UCH-1 (cell line): ENCODE measurements around a stretch of chr7.

DNA sequence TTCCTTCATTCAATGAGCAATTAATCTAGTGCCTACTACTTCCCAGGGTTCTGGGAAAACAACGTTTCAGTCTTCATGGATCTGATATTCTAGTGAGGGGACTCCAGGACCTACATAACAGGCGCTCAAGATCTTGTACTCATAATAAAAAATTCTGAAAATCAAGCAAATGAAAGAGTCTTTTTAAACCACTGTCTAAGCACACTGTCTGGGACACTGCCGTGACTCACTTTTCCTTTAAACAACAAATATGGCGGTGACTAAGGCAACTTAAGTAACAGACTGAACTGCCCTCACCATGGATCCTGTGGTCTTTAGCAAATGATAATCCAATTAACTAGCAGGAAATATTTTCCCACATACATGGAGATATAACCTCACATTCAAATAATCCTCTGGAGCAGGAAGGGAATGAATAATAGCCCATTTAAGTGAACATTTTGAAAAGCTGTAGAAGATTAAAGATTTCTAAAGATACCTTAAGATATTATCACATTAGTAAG lies 40.4 kb upstream of the LRRC17 start:
- RRBS: no CpG with 5 or more reads among the region's 4 CpGs

GRCh38 chr7:102933141-102934298 lies 20.7 kb downstream of the LRRC17 start:
- RRBS: no CpG with 5 or more reads among the region's 24 CpGs

DNA sequence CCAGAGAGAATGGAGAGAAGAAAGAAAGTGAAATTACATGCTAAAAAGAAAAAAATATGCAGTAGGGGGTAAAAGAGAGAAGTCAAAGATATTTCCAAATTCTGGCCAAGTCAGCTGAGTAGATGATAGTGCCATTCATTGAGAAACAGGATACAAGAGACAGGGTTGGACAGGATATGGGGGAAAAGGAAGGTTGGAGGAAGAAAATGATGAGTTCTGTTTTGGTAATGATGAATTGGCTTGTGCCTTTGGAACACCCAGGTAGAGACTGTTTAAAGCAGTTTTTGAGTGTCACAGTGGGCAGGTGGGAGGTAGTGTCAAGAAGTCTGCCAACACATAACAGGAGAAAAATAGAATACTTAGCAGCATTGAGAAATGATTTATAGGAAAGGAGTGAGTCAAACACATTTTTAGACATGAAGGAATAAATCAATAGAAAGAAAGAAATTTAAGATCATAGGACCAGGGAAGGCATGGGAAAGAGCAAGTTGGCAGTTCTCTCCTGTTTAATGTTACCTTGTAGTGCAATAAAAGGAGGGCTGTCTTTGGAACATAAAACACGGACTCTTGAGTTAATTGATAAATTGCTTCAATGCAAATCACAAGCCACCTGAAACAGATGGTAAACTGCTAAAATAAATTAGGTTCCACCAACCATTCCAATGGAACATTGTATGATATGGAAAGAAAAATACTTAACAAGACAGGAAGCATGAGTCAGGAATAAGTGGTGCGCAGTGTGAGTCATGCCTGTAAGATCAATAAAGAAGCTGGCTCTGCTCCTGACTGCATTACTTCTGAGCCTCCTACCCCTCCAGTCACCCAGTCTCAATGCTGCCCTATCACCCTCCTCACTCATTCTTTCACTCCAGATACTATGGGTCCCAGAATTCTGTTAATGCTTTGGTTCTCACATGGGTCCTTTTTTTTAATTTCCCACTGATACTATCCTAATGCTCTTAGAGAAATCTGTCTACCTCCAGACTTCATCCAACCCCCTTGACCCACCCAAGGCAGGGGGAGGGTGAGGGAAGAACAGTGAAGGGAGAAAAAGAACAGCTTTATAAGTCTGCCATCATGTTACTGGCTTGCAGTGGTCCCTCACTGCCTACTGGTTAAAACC lies 78.7 kb downstream of the LRRC17 start:
- RRBS: no CpG with 5 or more reads among the region's 2 CpGs

GRCh38 chr7:103089139-103089987 lies 14.4 kb downstream of the ARMC10 start:
- RRBS: no CpG with 5 or more reads among the region's 5 CpGs

DNA sequence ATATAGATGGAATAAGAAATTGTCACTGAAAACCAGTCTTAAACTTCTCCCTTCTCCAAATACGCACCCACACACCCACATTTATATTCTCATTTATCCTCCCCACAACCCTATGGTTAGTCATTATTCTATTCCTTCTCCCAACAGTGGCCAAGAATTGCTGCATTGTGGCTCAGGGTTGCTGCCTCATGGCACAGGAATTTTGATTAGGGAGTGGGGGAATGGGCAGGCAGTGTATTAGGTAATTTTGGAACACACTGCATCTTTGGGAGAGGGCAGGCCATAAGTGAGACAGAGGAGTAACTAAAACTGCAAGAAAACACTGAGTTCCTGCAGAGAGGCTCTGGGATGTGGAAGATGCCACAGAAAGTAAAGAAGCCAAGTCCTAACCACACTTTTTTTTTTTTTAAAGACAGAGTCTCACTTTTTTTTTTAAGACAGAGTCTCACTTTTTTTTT lies 35.7 kb downstream of the NAPEPLD start:
- RRBS: no CpG with 5 or more reads among the region's 1 CpG

DNA sequence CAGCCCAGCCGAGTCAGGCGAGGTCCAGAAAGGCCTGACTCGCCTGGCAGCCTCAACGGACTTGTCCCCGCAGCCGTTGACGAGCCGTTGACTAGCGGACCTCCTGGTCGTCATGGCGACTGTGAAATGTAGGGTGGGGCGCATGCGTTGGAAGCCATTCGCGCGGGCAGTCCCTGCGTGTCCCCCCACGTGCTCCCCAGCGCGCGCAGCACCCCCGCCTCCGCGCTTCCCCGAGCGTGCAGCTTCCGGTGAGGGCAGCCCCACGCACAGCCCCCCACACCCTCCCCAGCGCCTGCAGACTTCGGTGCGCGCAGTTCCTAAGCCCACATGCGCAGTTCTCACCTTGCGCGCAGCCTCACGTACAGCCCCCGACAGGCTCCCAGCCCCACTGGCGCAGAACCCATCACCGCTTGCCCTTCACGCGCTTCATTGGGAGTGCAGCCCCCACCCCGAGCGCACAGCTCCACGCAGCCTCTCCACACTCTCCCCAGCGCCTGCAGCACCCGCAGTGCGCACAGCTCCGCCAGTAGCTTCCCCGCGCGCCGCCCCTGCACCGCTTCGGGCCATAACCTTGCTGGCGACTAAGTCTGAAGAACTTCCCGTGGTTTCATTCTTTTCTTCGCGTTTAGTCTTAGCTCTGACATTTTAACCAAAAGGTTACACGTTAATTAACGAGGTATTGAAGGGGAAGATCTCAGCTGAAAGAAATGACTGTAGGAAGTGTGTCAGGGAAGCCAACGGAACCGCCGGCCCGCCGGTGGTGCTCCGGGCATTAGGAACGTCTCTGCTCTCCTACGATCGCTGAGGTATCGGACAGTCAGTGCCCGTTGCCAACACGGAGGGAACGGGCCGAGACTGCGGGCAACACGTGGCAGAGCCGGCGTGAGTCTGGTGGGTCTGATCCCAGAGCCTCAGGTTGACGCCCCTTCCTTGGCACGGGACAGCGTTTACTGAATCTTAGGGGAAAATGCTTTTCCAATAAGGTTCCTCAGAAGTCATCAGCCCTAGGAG lies 16.7 kb upstream of the PMPCB start:
- RRBS: 17% methylated on average over 4 of the region's 81 CpGs

GRCh38 chr7:103298247-103298884 lies 1.1 kb downstream of the PMPCB start:
- RRBS: no CpG with 5 or more reads among the region's 4 CpGs

DNA sequence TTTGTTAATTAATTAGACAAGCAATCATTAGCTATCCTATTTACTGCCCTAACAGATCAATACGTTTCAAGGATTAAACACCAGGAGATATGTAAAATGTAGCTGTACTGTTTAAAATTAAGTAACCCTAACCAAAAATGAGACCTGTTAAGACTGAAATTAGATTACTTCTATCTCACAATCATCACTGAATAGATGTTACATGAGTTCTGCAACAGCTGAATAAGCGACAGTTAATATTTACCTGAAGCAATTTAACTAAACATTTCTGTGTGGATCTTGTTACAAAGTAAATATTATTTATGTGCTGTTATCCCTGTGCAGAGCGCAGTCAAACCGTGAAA lies 122.6 kb downstream of the RELN start:
- RRBS: no CpG with 5 or more reads among the region's 4 CpGs

GRCh38 chr7:103988386-103988770 lies 1.1 kb downstream of the RELN start:
- RRBS: 12% methylated on average over 1 of the region's 13 CpGs

DNA sequence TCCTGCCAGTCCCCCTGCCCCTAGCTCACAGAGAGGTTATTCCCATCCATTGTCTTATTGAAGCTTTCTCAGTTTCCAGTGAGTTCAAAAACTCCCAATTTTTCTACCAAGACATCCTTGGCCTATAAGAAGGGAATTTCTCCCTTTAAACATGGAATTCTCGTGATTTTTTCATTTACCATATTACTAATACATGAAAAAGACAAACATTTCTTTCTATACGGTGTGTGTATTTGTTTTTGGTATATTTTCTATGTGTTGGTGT lies 142.5 kb downstream of the LHFPL3 start:
- RRBS: no CpG with 5 or more reads among the region's 2 CpGs

DNA sequence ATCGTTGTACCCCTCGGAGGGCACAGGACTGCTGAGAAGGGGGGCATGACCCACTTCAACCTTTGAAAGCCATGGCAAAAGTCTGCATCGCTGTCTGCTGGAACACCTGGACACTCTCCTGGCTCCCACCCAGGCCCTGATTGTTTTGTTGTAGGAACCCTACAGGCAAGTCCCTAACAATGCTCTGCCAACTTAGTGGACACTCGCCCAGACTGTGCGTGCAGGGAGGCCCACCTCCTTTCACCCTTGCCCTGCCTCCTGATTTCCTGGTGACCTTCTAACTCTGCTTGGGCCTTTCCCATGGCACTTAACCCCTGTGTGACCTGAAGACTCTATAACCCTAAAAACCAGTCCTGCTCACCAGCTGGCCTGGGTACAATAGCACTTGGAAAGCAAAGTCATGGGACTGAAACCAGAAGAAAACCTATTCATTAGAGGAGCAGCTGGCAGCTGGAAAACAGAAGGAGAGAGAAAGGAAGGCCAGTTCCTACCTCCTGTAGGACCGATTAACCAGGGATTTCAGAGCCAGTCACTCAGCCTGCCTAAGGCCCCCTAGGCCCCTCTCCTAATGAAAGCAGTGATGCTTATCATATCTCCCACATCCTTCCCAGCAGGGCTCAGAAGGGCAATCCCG lies 82.8 kb upstream of the KMT2E start:
- RRBS: no CpG with 5 or more reads among the region's 7 CpGs

DNA sequence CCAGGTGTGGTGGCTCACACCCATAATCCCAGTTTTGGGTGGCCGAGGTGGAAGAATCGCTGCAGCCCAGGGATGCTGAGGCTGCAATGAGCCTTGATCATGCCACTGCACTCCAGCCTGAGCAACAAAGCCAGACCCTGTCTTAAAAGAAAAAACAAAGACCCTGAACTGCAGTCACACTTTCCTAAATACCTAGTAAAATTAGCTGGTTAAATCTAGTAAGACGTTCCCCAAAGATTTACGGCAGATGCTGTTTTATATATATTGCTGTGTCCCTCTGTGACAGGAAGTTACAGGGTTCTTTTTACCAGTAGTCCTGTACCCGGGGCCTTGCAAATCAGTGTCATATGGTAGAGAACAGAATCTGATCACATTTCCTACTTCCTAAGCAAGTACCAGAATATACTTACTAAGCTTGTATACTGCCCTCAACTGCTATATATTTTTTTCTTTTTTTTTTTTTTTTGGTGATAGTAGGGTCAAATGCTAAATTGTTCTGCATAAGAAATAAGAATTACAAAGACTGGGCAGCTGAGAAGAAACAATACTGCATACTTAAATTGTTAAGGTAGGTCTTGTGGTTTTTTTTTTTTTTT lies 27.4 kb upstream of the KMT2E start:
- RRBS: no CpG with 5 or more reads among the region's 5 CpGs

DNA sequence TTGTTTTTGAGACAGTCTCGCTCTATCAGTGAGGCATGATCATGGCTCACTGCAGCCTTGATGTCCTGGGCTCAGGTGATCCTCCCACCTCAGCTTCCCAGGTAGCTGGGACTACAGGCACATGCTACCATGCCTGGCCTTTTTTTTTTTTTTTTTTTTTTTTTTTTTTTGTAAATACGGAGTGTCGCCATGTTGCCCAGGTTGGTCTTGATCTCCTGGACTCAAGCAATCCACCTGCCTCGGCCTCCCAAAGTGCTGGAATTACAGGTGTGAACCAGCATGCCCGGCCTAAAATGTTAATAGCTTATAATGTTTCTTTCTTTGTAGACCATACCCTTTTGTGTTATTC lies 64.5 kb downstream of the KMT2E start:
- RRBS: no CpG with 5 or more reads among the region's 5 CpGs

GRCh38 chr7:105268879-105269139 lies 119.9 kb downstream of the SRPK2 start:
- RRBS: no CpG with 5 or more reads among the region's 1 CpG

- RRBS: no CpG with 5 or more reads among the region's 26 CpGs
These were observed 97.7 kb upstream of the EFCAB10 start for GRCh38 chr7:105678754-105679582.

GRCh38 chr7:105691520-105692322 lies 110.4 kb upstream of the EFCAB10 start:
- RRBS: no CpG with 5 or more reads among the region's 24 CpGs

GRCh38 chr7:105723441-105724098 lies 142.3 kb upstream of the EFCAB10 start:
- RRBS: no CpG with 5 or more reads among the region's 7 CpGs

- RRBS: no CpG with 5 or more reads among the region's 18 CpGs
These were observed 47.0 kb downstream of the SYPL1 start for GRCh38 chr7:106064822-106065779.

- RRBS: no CpG with 5 or more reads among the region's 5 CpGs
These were observed 41.7 kb upstream of the SYPL1 start for GRCh38 chr7:106153841-106154155.

DNA sequence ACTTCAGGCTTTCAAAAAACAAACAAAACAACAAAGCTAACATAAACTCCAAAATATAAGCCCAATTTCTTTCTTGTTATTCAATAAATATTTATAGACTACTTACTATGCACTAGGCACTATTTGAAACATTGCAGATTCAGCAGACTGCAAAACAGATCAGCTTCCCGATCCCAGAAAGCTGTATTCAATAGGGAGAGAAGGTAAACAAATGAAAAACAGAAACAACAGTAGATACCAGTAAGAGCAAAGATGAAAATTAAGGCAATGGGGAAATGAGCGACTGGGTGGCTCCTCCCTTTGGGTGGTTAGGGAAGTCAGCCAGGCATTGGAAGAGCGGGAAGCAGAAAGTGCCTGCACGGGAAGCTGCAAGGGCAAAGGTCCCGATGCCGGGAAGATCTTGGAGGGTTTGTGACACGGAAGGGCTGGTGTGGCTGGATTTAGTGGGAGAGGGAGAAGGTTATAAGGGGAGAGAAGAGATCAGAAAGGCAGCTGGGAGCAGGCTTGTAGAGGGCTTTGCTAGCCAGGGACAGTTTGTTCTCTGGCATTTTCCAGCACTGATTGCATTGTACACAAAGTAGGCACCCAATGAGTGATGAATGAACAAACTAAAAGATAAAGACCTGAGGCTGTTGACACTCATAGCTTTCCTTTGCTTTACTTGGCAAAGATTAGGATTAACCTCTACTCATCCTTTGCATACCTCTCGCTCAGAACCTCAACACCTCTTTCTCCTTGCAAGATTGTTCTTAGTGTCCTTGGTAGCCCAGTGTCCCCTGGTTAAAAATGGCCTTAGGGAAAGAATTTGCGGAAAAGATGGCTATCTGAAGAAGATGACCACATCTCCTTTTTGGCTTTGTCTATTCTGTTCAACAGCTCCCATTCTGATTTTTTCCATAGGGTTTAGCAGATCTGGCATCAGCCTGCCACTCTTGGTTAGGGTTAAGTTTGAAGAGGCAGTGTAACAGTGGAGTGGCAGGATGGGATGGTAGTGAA lies 67.7 kb downstream of the NAMPT start:
- RRBS: no CpG with 5 or more reads among the region's 9 CpGs